Mesenteric fat pad (tissue), 1 donor: ENCODE measurements around a stretch of chr12.

- PRO-cap: no peak
Measured at GRCh38 chr12:132423005-132423542, 66.9 kb upstream of the FBRSL1 start.

GRCh38 chr12:132491689-132492411 is 1.9 kb downstream of the FBRSL1 start:
- PRO-cap: no peak

DNA sequence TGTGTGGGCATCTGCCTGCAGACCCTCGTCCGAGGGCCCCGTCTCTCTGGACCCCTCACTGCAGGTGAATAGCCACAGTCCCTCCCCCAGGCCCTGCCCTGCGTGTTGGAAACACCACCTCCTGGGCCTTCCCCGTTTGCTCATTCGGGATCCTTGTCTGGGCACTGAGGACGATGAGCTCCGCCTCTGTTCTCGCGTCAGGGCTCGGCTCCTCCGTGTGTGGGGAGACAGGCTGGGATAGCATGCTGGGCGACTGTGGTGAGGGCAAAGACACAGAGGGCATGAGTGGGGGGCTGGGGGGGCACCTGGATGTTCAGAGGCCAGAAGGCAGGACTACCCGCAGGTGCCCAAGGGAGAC is 24.0 kb downstream of the FBRSL1 start:
- PRO-cap: no peak

DNA sequence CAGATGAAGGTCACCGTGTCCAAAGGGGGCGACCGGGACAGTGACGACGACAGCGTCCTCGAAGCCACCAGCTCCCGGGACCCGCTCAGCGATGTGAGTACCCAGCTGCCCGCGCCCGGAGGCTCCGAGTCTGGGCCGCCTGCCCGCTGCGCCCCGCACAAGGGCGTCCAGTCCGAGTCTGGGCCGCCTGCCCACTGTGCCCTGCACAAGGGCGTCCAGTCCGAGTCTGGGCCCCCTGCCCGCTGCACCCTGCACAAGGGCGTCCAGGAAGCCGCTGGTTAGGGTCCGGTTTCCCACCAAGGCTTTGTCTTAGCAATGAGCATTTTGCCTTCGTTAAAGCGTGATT is 35.8 kb downstream of the FBRSL1 start:
- PRO-cap: no peak

DNA sequence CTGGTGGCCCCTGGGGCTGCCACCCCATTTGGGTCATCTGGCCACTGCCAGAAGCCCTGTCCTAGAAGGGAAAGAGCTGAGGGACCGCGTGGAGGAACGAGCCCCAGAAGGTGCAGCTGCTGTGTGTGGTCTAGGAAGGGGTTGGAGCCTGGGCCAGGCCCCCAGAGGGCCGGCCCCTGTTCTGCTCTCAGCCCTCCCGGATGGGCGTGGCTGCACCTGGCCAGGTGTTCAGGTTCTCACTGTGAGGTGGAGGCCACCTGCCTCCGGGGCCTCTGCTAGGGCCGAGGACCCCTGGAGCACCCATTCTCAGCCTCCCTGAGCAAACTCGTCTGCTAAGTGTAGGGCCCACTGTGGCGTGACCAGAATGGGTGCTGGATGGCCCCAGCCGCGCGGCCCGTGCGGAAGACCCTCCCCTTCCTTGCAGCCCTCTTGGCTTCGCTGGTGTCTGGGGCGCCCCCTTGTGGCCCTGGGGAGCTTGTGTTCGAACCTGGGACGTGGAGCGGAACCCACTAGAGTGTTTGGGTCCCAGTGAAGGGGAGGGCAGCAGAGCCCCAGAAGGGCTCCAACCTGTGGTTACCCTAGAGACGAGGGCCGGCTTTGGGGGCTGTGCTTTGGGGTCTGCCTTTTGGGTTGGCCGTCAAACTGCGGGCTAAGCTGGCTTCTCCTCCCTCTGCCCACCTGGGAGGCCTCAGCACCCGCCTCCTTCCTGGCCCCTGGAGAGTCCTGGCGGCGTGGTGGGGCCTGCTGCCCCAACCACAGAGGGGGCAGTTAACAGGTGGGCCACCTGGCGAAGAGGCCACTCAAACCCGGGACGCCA is 49.3 kb downstream of the LRCOL1 start:
- PRO-cap: no peak

- PRO-cap: no peak
Measured at GRCh38 chr12:132577661-132579029, 32.2 kb downstream of the LRCOL1 start.

DNA sequence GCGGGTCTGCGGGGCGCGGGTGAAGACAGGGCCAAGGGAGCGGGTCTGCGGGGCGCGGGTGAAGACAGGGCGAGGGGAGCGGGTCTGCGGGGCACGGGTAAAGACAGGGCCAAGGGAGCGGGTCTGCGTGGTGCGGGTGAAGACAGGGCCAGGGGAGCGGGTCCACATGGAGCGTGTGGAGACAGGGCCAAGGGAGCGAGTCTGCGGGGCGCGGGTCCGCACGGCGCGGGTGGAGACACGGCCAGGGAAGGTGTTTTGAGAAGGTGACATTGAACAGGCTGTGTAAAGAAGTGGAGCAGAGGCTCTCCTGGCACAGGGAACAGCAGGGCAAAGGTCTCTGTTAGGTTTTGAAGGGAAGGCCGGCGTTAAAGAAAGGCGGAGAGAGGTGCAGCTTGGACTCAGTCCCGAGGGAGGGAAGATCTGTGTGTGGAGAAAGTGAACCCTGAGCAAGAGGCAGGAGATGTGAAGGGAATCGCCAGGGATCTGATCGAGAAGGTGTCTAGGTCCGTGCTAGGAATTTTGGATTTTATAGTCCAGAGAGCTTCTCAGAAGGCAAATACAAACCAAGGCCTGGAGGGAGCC is 1.8 kb downstream of the PXMP2 start:
- PRO-cap: no peak

- PRO-cap: no peak
Measured at GRCh38 chr12:132720580-132721487, 10.2 kb downstream of the PGAM5 start.

GRCh38 chr12:132768883-132769475 is 7.3 kb upstream of the ANKLE2 start:
- PRO-cap: no peak

DNA sequence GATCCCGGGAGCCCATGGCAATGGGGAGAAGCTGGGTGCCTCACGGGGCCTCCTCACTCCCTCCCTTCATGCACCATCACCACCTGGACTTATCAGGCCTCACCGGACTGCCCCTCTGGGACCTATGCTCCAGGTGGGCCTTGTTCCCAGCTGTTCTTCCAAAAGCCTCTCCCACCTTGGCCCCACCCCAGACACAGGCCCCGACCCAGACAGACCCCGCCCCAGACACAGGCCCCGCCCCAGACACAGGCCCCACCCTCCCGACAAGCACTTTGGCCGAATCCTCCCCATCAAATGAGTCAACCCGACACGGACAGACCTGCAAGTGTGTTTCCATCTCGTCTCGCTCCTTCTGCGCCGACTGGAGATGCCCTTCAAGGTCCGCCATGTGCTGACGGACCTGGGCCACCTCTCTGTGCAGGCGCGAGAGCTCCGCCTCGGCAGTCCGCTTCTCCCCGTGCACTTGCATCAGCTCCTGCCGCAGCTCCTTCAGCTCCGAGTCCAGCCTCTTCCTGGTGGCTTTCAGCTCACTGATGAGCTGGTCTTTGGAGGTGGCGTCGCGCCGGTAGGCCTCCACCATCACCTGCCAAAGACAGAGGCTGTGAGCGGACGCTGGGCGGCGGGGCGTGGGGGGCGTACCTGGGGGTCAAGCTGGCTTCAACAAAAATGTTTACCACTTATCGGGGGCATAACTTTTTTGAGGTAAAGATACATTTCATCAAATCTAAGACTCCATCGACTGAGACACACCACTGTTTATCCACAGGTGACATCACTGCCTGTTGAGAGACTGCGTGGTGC is 27.3 kb upstream of the ANKLE2 start:
- PRO-cap: no peak

- PRO-cap: no peak
Measured at GRCh38 chr12:132976966-132977277, 9.2 kb upstream of the ZNF26 start.

GRCh38 chr12:133010877-133011606 is 24.9 kb downstream of the ZNF26 start:
- PRO-cap: no peak

GRCh38 chr12:133057974-133059207 is 21.1 kb downstream of the ZNF84 start:
- PRO-cap: no peak